ENCODE measurements around a stretch of chr10.

DNA sequence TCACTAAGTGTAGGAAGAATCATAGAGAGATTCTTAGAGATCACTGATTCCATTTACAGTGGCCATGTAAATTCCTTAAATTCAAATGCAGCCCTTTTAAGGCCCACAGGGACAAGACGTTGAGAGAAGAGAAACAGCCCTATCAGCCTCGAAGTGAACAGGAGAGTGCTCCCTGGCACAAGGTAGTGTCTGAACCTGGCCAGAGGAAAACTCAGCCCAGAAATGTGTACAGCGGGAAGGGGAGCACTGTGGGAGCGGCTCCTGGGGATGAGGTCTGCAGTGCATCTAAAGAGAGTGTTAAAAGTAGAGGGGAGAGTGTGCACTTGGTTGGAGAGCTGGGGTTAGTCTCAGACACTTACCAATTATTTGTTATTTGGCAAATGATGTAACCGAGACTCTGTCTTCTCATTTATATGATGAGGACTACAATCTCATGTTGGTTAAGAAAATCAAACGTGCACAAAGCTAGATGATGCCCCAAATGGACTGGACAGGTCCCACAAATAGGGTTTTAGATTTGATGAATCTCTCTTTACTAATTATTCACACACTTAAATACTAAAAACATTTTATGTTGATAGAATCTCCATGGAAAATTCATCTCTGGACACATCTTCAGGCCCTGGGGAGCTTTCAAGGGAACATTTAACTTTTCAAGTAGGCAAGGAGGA lies 962.4 kb downstream of the GATA3 start:
- RRBS: no CpG with 5 or more reads among the region's 6 CpGs

DNA sequence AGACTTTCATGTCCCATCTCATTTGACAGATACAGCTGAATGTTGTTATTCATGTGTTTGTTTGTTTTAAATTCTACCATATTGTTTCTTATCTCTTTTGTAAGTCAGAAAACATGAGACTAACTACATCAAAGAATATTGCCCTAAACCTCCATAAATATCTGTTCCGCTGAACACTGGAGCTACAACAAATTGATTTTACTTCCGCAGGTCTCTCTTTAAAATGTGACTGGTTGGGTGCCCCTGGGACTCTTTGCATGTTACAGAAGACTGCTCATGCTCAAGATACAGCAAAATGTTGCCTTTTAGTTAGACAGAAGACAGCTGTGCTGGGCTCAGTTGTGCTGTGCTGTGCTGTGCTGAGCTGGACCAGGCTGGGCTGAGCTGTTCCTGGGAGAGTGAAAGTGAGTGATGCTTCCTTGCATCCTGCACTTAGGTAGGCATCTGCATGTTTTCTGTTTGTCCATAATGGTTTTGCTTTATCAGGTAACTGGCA lies 972.8 kb upstream of the CELF2 start:
- RRBS: no CpG with 5 or more reads among the region's 2 CpGs

DNA sequence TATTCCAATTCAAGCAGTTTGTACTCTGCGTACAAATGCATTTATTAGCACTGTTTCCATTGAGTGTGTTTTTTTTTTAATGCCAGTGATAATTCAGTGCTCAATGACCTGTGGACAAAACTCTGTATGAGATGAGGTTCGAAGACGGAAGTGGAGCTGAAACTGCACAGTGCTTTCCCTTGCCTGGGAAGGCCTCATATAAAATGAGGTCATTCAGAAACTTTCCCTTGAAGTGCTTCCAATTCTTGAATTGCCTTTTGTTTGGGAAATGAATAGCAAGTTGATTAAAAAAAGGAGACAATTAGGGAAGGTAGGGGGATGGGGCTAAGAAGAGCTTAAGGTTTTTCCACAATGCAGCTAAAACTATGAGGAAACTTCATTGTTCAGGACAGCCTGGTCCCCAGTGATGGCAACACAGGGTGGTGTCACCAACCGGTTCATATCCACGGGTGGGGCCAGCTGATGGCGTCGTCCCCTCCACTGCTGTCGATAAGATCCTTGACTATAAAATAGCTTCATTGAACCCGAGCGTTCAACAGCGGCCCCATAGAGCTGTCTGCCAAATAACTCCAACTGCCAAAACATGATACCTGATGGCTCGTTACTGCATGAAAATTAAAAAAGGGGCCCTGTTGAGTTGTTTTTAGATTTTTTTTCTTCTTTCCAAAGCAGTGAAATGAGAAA lies 3.0 kb upstream of the CELF2 start:
- RRBS: no CpG with 5 or more reads among the region's 12 CpGs

DNA sequence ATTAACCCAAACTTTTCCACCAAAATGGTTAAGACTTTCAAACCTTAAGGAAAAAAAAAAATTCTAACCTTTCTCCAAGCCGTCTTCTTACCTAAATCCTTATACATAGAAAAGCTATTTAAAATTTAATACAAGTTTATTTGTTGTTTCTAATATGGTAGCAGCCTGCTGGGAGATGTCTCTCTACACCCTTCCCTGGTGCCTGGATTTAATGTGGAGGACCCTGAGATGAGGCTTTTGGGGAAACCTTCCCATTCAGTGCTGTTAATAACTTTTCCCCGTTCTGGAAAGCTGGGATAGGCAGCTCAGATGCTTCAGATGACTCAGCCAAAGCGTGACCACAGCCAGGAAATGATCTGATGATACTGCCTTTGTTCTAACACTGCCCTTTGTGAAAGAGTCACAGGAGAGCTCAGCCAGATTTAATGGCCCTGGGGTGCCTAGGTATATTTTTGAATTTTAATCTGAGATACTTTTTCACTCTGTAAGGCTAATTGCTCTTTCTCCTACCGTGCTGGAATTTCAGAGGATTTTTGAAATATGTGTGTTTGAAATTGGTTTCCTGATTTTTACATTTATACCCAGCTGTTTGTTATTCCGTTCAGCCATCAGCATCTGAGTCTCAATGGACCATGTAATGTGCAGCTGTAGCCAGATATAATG lies 17.6 kb downstream of the CELF2 start:
- RRBS: no CpG with 5 or more reads among the region's 5 CpGs

GRCh38 chr10:11070235-11070910 lies 52.7 kb downstream of the CELF2 start:
- RRBS: no CpG with 5 or more reads among the region's 12 CpGs

DNA sequence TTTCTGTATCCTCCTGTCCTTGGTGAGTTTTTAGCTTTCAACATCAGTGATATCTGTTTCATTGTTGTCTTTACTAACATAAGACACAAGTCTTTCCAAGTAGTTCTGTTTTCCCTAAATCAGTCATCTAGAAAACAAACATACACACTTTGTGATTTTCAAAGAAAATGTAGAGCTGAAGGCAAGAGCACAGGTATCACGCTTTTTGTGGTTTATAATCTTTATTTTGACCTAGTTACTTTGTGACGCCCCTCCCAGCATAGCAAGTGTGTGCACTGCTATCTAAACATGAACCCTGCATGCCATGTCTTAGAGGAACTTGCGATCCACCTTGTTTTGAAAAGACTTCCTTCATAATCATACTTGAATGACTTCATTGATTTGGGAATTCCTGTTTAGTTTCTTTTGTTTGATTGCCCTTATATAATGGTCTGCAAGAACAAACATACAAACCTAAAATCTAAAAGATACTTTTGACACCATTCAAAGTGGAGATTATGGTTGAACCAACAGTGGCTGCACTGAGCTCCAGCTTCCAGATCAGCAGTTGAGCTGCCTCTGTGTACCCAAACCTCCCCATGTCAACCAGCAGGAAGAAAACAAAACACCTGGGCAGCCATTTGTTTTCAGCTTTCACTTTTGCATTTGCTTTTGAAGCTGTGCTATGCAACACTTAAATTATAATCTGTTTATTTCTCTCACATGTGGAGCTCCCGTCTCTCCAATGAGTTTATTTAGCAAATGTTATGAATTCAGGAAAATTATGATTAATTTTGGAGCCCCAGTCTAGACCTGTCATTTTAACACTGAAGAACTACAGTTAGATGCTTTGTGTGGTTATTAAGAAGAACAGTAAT lies 132.6 kb downstream of the CELF2 start:
- RRBS: no CpG with 5 or more reads among the region's 4 CpGs

GRCh38 chr10:11168935-11169630 lies 151.4 kb downstream of the CELF2 start:
- RRBS: no CpG with 5 or more reads among the region's 6 CpGs

DNA sequence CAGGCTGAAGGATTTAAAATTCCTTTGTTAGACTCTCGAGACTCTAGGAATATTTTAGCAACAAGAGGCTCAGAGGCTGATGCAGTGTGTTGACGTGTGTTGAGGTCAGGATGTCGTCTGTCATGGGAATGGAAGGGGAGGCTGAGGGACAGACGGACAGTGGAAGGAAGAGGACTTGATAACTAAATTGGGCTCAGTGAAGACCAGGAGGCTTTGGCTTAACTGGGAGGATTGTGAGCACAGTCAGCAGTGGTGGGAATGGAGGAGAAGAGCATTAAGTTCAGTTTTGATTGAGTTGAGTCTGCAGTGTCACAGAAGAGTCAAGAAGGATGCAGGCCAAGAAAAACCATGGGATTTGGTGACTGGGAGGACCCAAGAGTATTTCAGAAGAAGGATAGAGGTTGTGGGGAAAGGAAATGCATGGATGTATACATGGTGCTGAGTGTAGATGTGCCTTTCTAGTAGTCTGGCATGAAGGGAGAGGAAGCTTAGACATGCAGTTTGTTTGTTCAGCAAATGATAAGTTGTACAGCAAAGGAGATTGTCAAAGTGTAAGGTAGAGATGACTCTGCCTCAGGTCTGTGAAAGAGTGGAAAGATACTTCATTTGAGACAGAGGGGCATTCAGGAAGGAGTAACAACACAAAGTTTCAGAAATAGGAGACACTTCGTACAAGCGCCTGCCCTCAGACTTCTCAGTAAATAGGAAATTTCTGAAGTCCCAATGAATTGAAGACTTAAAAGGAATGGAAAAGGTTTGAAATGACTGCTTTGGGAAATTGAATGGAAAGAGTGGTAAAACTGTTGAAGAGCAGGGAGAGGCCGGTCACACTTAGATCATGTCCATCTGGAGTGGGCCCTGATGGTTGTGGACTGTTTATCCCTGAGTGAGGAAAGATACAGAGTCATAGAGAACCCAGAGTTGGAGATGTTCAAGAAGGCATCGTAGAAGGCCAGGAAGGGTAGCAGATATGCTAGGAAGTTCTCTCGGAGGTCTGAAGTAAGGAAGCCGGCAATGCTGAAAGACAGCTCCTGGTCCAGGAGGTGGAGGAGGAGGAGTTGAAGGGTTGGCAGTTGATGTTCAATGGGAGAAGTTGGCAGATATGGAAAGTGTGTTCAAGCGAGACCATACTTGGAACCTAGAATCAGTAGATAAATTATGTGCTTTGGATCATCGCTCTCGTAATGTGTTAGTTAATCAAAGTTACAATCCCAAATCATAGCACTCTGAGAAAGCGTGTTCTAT lies 152.4 kb downstream of the CELF2 start:
- RRBS: no CpG with 5 or more reads among the region's 14 CpGs

DNA sequence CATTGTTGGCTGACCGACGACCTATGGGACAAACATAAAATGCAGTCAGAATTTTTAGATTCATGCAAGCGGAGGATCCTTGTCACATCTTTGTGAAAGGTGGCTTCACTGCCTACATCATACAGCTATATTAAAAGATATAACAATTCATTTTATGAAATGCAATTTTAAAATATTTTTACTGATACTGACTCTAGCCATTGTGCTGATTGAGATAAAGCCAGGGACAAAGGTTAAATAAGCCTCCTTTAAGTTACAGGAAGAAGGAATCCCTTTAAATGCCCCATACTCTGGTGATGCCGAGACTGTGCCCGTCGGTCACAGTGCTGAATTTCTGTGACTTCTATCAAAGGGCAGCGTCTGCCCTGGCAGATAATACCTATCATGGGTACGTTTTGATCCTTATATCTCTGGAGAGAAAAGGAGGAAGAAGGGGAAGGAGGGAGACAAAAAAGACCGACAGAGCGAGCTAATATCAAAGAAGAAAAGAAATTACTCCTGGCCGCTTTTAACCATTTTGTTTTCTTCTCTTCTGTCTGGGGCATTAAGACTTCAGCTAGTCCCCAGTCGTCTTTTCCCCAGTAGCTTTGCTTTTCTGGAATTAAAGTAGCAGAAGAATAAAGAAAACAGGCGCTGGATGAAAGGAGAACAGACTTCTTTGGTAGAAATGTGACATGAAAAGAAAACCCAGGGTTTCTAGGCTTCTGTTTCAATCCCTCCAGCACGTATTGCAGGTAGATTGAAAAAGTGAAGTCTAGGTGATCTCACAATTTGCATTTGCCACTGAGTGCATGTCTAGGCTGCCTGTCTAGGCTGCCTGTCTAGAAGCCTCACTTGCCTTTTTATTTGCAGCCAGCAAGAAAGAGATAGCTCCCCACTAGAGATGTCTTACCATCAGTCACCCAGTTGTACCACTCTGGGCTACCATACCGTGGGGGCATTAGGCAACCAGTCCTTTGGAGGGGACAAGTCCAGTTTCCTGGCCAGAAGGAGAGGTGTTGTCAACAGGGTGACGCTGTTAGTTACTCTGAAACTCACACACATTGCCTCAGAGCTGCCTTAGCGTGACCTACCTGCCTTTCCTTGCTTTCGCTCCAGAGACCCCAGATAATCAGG lies 154.9 kb downstream of the CELF2 start:
- RRBS: no CpG with 5 or more reads among the region's 18 CpGs

GRCh38 chr10:11195576-11196130 lies 178.0 kb downstream of the CELF2 start:
- RRBS: no CpG with 5 or more reads among the region's 8 CpGs

DNA sequence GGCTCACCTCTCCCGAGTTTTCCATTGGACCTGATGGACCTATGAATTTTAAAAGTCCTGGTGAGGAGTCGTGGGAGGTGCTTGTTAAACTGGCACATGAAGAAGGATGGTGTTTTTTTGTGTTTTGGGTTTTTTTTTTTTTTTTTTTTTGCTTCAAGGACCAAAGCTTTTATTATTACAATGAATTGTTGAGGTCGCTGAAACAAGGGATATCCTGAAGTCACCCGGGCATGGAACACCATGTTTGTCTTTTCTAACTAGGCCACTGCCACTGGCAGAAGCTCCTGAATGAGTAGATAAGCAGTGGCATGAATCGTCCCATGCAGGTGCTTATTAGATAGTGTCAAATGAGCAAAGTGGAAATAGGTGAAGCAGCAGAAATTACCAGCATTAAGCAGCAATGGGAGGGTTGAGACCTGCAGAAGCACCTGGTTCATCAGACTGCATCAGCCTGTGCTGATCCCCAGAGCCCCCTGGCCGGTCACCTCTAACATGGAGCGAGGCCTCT lies 195.0 kb downstream of the CELF2 start:
- RRBS: no CpG with 5 or more reads among the region's 7 CpGs

GRCh38 chr10:11225771-11226436 lies 208.2 kb downstream of the CELF2 start:
- RRBS: no CpG with 5 or more reads among the region's 8 CpGs

- RRBS: no CpG with 5 or more reads among the region's 13 CpGs
Measured at GRCh38 chr10:11240506-11241356, 223.1 kb downstream of the CELF2 start.

DNA sequence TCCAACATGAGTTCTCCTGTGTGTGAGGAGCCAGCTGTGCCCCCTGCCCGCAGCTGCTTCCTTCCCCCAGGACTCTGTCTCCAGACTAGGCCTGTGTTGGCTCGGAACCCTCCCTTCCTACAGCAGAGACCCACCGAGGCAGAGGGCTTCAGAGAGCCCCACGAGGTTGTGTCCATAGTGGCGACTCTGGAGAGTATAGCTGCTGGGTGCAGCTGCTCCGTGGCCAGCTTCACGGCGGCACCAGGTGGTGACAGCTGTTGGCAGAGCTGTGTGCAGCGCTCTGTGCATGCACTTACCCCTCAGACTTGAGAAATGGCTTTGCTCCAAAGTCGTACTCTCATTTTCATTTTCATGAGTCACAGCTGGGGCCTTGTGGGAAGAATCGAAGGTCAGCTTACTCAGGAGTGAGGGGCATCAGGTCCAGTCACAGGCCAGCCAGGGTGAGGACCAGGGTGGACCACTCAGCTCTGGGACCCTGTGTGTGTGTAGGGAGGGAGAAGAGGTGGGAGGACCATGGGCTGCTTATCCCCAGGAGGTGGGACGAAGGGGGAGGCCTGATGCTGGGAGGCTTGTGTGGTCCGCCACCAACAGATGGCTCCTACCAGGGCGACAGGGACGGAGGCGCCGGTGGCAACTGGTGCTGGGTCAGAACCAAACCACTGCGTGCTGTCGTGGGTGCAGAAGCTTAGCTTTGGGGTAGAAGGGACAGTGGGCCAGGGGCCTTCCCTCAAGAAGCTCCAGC lies 224.8 kb downstream of the CELF2 start:
- RRBS: no CpG with 5 or more reads among the region's 19 CpGs

GRCh38 chr10:11244307-11244506 lies 226.5 kb downstream of the CELF2 start:
- RRBS: no CpG with 5 or more reads among the region's 7 CpGs

- RRBS: no CpG with 5 or more reads among the region's 13 CpGs
Measured at GRCh38 chr10:11246430-11247073, 228.9 kb downstream of the CELF2 start.

- RRBS: no CpG with 5 or more reads among the region's 13 CpGs
Measured at GRCh38 chr10:11261029-11261976, 243.6 kb downstream of the CELF2 start.

GRCh38 chr10:11275437-11276473 lies 258.1 kb downstream of the CELF2 start:
- RRBS: no CpG with 5 or more reads among the region's 24 CpGs

DNA sequence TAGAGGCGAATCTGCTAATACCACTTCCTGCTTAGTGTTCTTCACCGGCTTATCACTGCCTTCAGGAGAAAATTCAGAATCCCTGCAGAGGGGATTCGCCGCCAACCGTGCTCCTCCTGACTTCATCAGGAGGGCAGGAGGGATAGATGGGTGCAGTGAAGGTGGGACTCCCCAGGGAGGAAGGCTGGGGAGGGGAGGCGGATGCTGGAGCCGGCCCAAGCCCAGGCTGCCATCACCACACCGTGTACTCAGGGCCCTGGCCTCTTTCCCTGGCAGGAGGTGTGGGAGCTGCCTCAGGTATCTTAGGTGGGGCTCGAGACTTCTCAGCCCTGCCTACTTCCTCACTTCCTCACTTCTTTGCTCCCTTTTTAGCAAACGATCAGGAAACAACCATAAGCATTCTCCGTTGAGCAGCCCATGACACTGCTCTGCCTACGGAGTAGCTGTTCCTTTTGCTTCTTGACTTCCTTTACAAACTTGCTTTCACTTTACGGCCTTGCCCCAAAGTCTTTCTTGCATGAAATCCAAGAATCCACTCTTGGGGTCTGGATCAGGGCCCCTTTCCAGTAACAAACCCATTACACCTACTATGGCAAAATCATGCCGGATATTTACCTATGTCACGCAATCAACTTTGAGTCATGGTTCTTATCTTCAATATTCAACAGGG lies 243.3 kb downstream of the USP6NL start:
- RRBS: no CpG with 5 or more reads among the region's 15 CpGs

- RRBS: no CpG with 5 or more reads among the region's 6 CpGs
Measured at GRCh38 chr10:11401726-11402129, 209.7 kb downstream of the USP6NL start.